HTERT-HM (cell line): Measurements from ENCODE around the genes MED27 and TSC1.

DNA sequence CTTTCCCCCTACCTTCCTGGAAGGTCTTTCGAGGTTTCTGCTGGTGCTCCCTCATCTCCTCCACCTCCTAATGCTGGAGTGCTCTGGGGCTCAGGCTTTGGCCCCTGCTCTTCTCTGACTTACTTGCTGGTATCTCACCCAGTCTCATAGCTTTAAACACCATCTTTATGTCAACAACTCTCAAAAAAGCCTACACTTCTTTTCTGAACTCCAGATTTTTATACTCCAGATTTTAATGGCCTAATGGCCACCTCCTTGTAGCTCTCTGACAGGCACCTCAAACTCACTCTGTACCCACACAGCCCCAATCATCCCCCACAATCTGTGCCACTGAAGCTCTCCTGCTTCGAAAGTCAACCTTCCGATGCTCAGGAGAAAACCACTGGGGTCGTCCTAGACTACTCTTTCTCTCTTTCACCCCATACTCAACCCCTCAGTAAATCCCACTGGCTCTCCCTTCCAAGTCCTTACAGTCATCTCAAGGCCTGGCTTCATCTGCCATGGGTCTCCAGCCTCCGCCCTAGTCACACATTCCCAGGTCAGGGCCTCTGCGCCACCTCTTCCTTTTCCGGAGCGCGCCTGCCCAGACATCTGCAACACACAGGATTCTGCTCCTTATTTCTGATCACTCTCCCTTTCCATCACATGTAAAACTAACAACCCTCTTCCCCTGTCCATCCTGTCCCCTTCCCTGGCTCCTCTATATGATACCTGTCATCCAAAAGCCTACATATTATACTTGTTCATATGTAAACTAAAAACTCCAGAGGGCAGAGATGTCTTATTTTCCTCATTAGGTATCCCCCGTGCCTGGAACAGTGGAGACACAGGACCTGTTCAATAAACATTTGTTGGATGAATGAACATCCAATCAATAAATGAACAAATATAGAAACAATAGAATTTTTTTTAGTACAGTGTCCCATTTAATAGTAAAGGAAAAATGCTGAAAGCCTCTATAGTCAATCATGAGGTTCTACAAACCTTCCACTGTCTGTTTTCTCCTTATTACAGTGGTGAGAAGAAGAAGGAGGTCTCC, 39.8 kb downstream of the RAPGEF1 start:
- RRBS = no CpG with 5 or more reads among the region's 10 CpGs

- RRBS = no CpG with 5 or more reads among the region's 9 CpGs
These were observed 26.7 kb downstream of the RAPGEF1 start for GRCh38 chr9:131712977-131713805.

DNA sequence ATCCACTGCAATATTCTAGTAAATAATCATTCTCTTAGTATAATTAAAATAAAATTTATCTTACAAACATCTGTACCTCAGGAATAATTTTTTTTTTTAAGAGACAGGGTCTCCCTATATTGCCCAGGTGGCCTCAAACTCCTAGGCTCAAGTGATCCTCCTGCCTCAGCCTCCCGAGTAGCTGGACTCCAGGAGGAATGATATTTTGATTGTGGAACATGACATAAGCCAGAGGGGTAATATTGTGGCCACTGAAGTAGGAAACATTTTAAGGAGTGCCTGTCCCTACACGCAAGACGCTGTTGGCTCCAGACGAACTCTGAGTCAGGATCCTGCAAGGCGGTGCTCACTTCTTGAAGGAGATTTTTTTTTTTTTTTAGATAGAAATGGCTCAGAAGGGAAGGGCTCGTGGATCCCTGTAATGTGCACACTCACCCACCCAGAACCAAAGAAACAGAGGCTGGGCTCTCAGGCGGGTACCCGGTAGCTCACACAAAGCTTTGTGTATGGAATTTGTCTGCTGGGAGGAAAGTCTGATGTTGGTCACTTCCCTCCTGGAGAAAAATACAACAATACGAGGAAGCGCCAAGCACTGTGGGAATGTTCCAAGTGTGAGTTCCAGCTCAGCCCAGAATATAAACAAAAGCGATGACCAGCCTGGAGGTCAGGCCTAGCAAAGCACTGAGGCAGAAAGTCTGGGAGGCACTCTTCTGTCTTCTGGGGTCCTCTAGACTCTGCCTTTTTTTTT, 25.7 kb downstream of the RAPGEF1 start:
- RRBS = no CpG with 5 or more reads among the region's 11 CpGs

- RRBS = no CpG with 5 or more reads among the region's 11 CpGs
These were observed 122.7 kb upstream of the RAPGEF1 start for GRCh38 chr9:131862492-131862973.

- RRBS = no CpG with 5 or more reads among the region's 9 CpGs
These were observed 129.3 kb upstream of the RAPGEF1 start for GRCh38 chr9:131869169-131869659.

DNA sequence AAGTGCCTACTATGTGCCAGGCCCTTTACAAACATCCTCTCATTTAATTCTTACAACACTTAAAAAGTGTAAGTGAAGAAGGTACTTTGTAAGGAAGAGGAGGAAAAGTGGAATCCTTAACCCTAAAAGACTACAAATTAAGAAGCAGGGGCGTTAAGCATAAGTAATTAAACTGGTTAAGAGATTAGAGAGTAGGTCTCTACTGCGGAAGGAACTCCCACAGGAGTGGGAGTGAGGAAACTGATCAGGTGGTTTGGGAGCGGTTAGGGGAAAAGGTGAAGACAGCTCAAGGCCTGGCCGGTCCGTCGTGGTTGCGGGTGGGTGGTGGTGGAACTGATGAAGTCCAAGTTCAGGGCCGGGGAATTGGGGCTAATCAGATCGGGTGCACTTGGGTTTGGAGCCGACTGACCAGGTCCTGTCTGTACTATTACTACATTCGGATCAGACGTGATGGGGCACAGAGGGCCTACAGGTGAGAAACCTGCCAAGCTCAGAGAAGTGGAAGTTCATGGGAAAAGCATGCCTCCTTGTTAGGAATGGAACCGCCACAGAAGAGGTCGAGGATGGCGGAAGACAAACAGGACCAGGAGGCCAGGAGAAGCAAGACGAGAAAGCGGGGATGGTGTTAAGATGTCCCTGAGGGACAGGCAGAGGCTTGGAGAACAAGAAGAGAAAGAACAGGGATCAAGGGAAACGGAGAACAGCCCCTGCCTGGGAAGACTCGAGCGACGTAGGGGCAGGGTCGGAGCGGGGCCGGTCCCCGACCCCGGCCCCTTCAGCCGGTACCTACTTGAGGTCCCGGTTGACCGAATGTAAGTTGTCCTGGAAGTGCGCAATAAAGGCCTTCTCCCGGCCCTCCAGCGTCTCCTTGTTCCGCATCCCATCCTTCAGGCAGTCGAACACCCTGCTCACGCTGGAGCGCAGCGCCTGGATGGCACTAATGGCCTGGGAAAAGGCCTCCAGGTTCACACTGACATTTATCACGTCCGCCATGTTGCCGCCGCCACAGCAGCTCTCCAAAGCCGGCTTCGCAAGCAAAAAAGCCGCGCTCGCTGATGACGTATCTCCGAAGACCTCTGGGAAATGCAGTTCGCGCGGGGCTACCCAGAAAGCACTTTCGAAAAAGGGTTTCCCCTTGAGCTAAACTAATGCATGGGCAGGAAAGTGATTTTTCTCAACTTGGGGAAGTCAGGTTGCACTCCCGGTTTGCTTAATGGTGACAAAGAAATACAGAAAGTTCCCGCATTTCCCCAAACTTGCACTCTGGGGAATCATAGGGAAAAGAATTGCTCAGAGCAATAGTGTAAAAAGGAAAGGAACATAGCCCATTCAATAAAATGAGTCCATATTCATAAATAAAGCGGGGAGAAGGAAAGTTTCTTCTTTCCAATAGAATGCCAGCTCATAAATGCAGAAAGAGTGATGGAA, at the start of gene MED27:
Gene MED27, minus strand, starts transcription at position 1,016 of the 1,428 bp plus-strand sequence.
- RRBS = 3% methylated on average over 5 of the region's 55 CpGs

GRCh38 chr9:132243296-132243865, 81.5 kb downstream of the NTNG2 start:
- RRBS = no CpG with 5 or more reads among the region's 11 CpGs

DNA sequence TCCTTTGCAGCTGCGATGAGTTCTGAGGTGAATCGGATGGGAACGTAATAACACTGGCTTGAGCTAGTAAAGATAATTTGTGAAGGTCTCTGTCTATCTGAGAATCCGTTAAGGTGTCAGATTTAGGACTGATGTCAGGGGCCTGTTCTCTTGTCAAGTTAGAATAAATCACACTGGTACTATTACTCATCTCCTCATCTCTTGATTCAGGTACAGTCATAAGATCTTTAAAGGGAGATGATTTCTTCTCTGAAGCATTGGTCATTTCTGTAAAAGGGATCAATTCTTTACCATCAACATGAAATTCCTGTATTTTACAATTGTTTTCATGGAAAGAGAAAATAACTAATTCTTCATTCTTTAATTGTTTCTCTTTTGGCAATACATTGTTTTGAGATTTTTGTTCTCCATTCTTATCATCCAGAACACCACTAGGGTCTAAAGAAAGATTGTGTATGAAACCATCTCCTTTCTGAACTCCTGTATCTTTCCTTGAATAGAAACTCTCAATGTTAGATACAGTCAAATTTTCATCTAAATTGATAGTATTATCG, 26.1 kb downstream of the SETX start:
- RRBS = no CpG with 5 or more reads among the region's 5 CpGs

DNA sequence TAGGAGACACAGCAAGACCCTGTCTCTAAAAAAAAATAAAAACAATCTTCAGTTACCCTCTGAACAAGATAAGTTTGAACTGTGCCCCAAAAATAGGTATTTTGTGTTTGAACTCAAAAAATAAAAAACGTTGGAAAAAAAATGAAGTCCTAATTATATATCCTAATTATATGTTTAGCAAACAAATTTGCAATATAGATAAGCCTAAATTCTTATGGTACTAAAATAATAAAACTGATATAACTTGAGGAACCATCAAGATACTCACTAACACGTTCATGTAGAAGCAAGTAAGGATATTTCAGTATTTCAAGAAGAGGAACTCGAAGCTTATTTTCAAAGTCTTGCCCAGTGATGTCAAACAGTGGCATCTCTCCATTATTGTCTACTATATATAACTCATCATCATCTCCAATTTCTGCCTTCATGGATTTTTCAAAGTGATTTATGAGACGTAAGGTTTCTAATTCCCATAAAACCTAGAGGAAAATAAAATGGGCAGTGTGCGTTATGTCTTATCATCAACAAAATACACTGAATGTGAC, 8.7 kb downstream of the SETX start:
- RRBS = no CpG with 5 or more reads among the region's 5 CpGs

GRCh38 chr9:132408506-132408989, 1.5 kb upstream of the CFAP77 start:
- RRBS = no CpG with 5 or more reads among the region's 10 CpGs

DNA sequence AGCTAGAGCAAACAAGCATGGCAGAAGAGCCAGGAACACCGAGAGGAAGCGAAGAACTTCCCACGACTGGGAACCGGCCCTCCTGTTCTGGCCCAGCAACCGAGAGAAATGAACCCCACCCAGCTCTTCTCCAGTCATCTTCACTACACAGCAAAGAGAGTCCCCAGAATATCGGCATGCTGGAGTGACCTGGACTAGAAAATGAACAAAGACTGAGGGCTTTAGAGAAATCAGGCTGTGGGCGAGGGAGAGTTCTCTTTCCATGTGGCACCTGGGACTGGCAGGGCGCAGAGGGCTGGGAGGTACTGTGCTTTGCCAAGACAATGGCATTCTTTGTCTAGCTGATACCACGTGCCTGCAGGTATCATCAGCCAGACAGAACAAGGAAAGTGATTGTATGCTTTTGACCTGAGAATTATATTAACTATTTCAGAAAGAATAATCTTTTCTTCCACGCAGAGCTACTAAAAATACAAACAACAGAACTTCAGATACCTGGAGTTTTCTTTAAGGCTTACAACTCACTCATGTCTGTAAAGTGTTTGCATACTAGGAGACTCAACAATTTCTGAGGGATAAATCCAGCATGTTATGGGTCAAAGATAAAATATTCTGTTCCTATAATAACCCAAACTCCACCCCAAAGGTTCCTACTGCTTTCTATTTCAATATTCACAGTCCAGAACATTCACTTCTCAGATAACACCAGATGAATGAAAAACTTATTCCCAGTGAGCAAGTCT, 30.4 kb downstream of the DDX31 start:
- RRBS = no CpG with 5 or more reads among the region's 10 CpGs

DNA sequence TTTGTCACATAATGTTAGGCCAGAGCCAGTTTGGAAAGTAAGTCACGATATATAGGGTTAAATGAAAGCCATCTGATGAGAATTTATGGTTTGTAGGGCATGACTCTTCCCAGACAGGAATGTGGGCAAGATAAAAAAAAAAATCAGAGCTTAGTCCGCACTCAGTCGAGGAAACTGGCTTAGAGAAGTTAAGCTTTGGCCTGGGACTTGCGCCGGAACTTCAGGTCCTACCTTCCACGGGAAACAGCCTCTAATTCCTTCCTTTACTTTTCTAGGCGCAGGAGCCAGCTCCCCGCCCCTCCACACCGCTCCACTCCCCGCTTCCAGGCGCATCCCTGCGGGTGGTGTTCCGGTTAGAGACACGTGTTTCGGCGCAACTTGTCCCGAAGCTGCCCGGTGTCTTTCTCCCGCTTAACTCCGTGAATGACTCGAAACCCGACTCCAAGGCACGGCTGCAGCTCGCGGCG, 411 bp downstream of the DDX31 start:
- RRBS = under 1% methylated on average over 12 of the region's 26 CpGs

DNA sequence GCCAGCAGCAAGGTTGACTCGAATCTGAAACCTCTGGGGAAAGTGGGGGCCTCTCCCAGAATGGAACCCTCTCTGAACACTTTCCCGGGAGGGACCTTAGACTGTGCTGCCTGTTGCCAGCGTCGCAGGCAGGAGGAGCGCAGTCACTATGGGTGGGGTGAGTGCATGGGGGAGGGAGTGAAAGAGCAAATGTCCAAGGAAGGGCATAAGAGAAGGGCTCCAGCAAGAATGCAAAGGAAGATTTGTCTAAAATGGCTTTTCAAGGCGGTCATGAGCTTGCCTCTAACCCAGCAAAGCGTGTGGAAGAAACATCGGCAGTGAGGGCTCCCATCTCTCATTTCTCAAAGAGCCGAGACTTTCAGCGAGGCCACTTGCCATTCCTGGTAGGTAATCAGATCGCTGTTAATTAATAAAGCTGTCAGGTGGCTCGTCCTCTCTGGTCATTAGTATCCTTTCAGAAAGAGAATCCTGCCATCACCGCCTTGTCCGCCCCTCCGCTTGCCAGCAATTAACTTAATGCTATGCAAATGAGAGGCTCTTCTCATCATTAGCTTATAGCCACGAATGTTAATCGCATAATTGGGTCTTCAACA, 99.2 kb downstream of the GTF3C4 start:
- RRBS = no CpG with 5 or more reads among the region's 17 CpGs

DNA sequence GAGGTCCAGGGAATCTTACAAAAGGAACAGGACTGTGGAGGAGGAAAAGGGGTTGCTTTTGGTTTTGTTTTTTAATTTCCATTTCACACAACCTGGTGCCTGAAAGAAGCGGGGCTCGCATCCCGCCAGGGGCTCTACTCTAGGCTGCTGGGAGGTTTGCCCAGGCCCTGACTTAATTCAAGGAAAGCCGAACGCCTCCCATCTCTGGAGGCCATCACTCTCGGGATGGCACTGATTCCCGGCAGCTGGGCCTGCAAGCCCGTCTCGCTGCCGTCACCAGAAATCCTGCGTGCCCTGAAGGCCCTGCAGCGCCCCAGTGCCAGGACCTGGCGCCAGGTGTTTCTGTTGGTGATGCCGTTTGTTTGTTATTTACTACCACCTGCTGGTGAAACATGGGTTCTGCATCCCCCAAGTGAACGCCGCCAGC, 78.1 kb downstream of the AK8 start:
- RRBS = no CpG with 5 or more reads among the region's 16 CpGs

DNA sequence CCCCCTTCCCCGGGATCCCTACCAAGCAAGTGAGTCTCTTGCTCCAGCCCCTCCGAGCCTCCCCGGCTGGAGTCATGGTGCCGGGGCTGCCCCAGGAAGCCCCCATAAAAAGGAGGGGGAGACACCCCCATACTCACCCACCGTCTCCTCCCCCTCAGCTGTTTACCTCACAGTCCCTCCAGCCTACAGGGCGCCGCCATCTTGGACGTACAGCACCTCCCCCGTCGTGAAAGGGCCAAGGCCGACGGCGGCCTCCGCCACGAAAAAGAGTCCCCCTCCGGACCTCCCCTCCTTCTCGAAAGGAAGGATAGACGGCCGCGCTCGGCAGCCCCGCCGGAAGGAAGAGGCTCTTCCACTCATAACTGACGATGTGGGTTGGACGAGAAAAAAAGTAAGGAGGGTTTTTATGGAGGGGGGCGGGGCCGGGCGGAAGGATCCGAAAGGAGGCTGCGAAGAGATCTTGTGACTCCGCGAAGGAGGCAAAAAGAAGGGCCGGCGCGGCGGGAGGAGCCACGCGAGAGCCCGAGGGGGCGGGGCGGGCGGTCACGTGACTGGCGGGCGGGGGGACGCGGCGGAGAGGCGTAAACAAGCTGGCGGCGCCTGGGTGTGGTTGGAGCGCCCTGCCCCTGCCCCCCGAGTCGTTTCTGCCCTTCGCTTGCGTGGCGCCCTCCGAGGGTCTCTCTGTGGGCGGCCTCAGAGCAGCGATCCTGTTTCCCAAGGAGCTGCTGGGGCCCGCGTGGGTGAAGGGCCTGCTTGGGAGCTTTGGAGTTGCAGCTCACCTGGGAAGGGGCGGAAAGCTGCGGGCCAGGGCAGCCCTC, at the start of gene TSC1:
Gene TSC1, minus strand, starts transcription at position 211 of the 818 bp plus-strand sequence.
- RRBS = 1% methylated on average over 20 of the region's 64 CpGs

- RRBS = no CpG with 5 or more reads among the region's 13 CpGs
These were observed 16.0 kb downstream of the GFI1B start for GRCh38 chr9:132994410-132995018.

DNA sequence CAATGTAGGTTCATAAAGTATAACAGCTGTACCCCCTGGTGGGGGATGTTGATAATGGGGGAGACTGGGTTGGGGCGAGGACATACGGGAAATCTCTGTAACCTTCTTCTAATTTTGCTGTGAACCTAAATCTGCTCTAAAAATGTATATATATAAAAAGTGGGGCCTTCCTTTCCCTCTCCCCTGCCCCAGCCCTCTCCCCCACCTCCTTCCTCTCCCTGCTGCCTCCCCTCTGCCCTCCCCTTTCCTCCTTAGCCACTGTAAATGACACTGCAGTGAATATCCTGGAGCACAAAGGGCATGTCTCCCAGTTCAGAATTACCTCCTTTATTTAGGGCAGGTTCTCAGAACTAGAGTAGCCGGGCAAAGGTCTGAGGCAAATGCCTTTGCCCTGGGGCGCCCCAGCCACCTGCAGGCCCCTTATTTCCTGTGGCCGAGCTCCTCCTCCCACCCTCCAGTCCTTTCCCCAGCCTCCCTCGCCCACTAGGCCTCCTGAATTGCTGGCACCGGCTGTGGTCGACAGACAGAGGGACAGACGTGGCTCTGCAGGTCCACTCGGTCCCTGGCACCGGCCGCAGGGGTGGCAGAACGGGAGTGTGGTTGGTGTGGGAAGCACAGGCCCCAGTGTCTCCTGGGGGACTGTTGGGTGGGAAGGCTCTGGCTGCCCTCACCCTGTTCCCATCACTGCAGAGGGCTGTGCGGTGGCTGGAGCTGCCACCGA, 19.3 kb downstream of the CEL start:
- RRBS = 94% methylated on average over 1 of the region's 15 CpGs

DNA sequence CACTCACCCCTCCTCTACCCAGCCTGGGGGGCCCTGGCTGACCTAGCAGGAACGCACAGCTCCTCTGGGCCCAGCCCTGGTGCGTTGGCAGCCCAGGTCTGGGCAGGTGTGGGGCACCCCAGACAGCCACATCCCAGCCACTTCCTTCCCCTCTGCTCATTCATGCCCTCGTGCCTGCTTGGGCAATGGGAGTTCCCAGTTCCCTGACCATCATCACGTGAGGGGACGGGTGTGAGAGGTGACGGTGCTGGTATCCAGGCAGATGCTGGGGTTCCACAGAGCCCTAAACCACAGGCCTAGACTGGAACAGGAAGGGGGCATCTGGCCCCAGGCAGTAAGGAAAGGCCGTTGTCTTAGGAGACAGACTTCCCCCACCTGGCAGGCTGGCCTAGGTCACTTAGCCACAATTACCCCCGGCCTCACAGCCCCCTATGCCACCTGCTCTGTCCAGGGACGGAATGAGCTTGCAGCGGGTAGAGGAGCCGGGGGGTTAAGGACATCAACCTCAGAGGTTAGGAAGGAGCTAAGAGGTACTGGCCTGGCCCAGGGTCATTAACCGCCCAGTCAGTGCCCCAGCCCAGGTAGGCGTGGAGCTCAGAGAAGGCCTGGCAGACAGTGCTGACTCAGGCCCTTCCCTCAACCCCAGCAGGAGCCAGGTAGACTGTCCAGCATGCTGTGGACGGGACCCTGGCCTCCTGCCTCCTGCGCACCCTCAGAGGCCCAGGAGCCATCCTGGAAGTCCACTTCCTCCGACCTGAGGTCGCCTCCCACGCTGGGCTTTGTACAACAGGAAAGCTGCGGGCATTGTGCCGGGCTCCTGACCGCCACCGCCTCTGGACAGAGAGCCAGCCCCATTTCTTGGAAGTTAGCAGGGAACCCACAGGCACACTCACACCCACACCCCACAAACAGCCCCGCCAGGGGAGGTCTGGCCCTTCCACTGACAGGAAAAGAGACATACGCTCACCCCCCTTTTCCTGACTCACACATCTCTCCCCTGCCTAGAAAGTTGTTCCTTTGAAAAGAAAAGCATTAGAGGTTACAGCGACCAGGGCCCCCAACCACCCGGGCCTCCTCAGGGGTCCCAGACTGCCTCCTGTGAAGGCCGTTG, 8.0 kb downstream of the RALGDS start:
- RRBS = 90% methylated on average over 4 of the region's 27 CpGs

GRCh38 chr9:133114447-133115362, 6.3 kb downstream of the RALGDS start:
- RRBS = 93% methylated on average over 6 of the region's 20 CpGs

DNA sequence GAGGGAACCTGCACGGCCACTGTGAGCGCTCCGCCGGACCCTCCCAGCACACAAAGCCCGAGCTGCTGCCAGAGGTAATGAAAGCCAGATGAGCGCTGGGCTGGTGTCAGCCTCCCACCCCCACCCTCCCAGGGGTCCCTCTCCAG, 1.6 kb downstream of the RALGDS start:
- RRBS = no CpG with 5 or more reads among the region's 6 CpGs